ENCODE data around the genes PRDM2, TMEM51 and FHAD1.

- RRBS, 2 experiments: no CpG with 5 or more reads among the region's 31 CpGs
CAGE:
- cytosol, long polyA minus RNA: no peak
- cytosol, long polyA plus RNA: start-site peak on the minus strand at chr1:12619046-12619150, 306 and 354 reads in 2 replicates
- long polyA plus RNA: start-site peak on the minus strand at chr1:12619044-12619150, 64 and 397 reads in 2 replicates
- nucleus, long polyA minus RNA: no peak
- nucleus, long polyA plus RNA: start-site peak on the minus strand at chr1:12619045-12619174, 600 and 517 reads in 2 replicates
Measured at GRCh38 chr1:12618956-12619803, 1.2 kb upstream of the DHRS3 start.

- RRBS, 2 experiments: 84 to 87% methylated on average over 40 to 45 of the region's 115 CpGs
CAGE:
- cytosol, long polyA minus RNA: no peak
- cytosol, long polyA plus RNA: no peak
- long polyA plus RNA: no peak
- nucleus, long polyA minus RNA: no peak
- nucleus, long polyA plus RNA: no peak
Measured at GRCh38 chr1:13699878-13700755, at the start of gene PRDM2. PRDM2 (plus strand) TSS chr1:13700188.

GRCh38 chr1:13701355-13701820, 1.4 kb downstream of the PRDM2 start:
- RRBS, 2 experiments: no CpG with 5 or more reads among the region's 5 CpGs
CAGE:
- cytosol, long polyA minus RNA: no peak
- cytosol, long polyA plus RNA: no peak
- long polyA plus RNA: no peak
- nucleus, long polyA minus RNA: no peak
- nucleus, long polyA plus RNA: no peak

DNA sequence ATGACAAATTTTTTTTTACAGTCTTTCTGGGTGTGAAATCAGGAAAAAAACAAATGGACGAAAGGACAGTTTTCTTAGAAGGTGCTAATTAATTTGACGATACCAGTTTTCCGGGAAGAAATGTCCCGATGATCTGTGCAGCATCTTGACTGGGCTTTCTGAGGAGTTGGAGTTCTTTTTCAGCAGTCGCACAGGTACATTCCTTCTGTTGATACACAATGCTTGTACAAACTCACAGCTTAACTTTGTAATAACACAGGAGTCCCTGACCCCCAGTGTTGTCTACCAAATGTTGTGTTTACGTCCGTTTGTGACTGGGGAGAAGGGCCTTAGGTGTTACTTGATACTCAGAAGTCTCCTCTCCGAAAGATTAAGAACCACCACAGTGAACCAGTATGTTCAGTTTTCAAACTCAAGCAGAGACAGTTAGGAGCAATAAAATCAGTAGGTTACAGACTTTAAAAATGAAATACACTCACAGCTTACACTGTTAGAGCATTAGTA, 61.4 kb downstream of the PRDM2 start:
- RRBS, 2 experiments: no CpG with 5 or more reads among the region's 8 CpGs
CAGE:
- cytosol, long polyA minus RNA: no peak
- cytosol, long polyA plus RNA: no peak
- long polyA plus RNA: no peak
- nucleus, long polyA minus RNA: no peak
- nucleus, long polyA plus RNA: no peak

DNA sequence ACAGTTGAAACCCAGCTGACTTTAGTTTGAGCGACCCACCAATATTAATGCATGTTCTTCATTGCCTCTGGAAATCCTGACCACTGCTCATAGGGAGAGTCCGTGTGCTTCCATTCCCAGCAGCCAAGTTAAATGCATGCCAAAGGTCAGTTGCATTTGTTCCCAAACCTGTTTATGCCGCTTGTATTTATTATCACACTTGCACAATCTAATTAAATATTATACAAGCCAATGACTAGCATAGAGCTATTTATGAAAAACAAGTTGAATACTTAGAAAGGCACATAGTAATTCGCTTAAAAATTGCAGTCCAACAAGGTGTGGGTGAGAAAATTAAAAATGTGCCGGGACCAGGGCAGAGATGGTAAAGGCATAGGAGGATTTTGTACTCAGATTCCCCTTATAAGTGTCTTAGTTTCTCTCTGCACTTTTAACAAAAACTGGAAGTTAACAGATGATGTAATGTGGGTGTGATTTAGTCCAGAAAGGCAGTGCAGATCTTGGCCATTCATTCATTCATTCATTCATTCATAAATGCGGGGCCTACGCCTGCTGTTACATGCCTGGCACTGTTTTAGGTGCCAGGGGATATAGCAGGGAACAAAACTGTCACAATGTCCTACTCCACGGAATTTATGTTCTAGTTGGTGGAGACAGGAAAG, 99.7 kb downstream of the PRDM2 start:
- RRBS, 2 experiments: no CpG with 5 or more reads among the region's 8 CpGs
CAGE:
- cytosol, long polyA minus RNA: no peak
- cytosol, long polyA plus RNA: no peak
- long polyA plus RNA: no peak
- nucleus, long polyA minus RNA: no peak
- nucleus, long polyA plus RNA: no peak

DNA sequence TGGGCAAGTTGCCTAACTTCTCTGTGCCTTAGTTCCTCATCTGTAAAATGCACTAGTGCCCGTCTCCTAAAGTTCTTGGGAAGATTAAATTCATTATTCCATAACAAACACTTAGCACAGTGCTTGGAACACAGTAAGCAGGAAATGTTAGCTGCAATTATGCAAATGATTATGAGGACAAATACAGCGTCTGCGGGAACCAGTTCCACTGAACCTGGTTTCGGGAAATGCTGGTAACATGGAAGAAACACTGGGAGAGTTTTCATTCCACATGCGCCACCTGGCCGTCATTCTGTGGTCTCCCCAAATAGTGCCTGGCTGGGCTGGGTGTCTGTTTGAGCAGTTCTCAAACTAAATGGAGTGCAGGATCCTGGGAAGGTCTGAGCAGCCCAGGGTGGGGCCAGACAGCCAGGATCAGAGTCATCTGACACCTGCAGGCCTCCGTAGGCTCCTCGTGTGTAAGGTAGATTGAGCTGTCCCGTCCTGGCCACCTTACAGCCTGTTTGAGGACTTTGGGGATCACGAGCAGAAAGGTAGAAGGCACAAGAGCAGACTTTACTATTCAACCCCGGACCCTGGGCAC, 101.7 kb downstream of the PRDM2 start:
- RRBS, 2 experiments: no CpG with 5 or more reads among the region's 11 CpGs
CAGE:
- cytosol, long polyA minus RNA: no peak
- cytosol, long polyA plus RNA: no peak
- long polyA plus RNA: no peak
- nucleus, long polyA minus RNA: no peak
- nucleus, long polyA plus RNA: no peak

GRCh38 chr1:13892524-13893344, 192.7 kb downstream of the PRDM2 start:
- RRBS, 2 experiments: 8 to 10% methylated on average over 35 to 36 of the region's 63 CpGs
CAGE:
- cytosol, long polyA minus RNA: no peak
- cytosol, long polyA plus RNA: no peak
- long polyA plus RNA: no peak
- nucleus, long polyA minus RNA: no peak
- nucleus, long polyA plus RNA: no peak

GRCh38 chr1:14089719-14090174, 389.8 kb downstream of the PRDM2 start:
- RRBS, 2 experiments: no CpG with 5 or more reads among the region's 2 CpGs
CAGE:
- cytosol, long polyA minus RNA: no peak
- cytosol, long polyA plus RNA: no peak
- long polyA plus RNA: no peak
- nucleus, long polyA minus RNA: no peak
- nucleus, long polyA plus RNA: no peak

- RRBS, 2 experiments: 0% methylated on average over 1 of the region's 12 CpGs; no CpG with 5 or more reads in 1 of the 2 experiments
CAGE:
- cytosol, long polyA minus RNA: no peak
- cytosol, long polyA plus RNA: no peak
- long polyA plus RNA: no peak
- nucleus, long polyA minus RNA: no peak
- nucleus, long polyA plus RNA: no peak
Measured at GRCh38 chr1:14733637-14734056, 135.2 kb downstream of the KAZN start.

- RRBS, 2 experiments: no CpG with 5 or more reads among the region's 2 CpGs
CAGE:
- cytosol, long polyA minus RNA: no peak
- cytosol, long polyA plus RNA: no peak
- long polyA plus RNA: no peak
- nucleus, long polyA minus RNA: no peak
- nucleus, long polyA plus RNA: no peak
Measured at GRCh38 chr1:14742096-14742466, 143.6 kb downstream of the KAZN start.

GRCh38 chr1:15116958-15117812, 36.4 kb upstream of the TMEM51 start:
- RRBS, 2 experiments: no CpG with 5 or more reads among the region's 15 CpGs
CAGE:
- cytosol, long polyA minus RNA: no peak
- cytosol, long polyA plus RNA: no peak
- long polyA plus RNA: no peak
- nucleus, long polyA minus RNA: no peak
- nucleus, long polyA plus RNA: no peak

GRCh38 chr1:15153339-15153860, at the start of gene TMEM51:
TMEM51 (plus strand) TSS chr1:15153747.
- RRBS, 2 experiments: 1 to 3% methylated on average over 25 of the region's 52 CpGs
CAGE:
- cytosol, long polyA minus RNA: start-site peak on the plus strand at chr1:15153733-15153805, 27 reads
- cytosol, long polyA plus RNA: no peak
- long polyA plus RNA: no peak
- nucleus, long polyA minus RNA: no peak
- nucleus, long polyA plus RNA: no peak

- RRBS, 2 experiments: no CpG with 5 or more reads among the region's 9 CpGs
CAGE:
- cytosol, long polyA minus RNA: no peak
- cytosol, long polyA plus RNA: no peak
- long polyA plus RNA: no peak
- nucleus, long polyA minus RNA: no peak
- nucleus, long polyA plus RNA: no peak
Measured at GRCh38 chr1:15173915-15174492, 20.5 kb downstream of the TMEM51 start.

GRCh38 chr1:15189756-15190535, 36.4 kb downstream of the TMEM51 start:
- RRBS, 2 experiments: no CpG with 5 or more reads among the region's 9 CpGs
CAGE:
- cytosol, long polyA minus RNA: no peak
- cytosol, long polyA plus RNA: no peak
- long polyA plus RNA: no peak
- nucleus, long polyA minus RNA: no peak
- nucleus, long polyA plus RNA: no peak

DNA sequence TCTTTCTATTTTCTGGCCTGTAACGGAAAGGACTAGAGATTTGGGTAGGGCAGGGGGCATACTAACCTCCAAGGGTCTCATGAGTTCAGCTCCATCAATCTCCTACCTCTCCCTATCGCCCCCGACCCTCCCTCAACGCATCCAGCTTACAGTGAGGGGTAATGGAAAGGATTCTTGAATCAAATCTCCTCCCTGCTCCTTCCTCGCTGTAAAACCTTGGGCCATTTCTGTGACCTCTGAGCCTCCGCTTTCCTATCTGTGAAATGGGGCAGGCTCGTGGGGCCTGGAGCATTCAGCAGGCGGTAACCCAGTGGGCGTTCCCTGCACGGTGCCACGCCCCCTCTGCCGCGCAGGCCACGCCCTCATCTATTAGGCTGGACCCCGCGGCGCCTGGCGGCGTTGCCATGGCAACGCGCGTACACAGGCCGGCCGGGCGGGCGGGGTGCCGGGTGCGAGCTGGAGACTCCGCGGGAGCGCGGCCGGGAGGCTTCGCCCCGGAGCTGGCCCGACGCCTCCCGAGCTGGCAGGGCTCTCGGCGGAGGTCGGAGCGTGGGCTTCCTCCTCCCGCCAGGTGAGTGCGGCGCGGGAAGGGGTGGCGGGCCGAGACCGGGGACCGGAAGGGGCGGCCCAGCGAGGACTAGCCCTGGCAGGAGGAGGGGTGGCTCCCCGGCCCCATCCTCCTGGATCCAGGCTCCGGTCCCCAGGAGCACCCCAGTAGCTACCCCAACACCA, at the start of gene FHAD1:
FHAD1 (plus strand) TSS at position 399 of the 732 bp plus-strand sequence.
- RRBS, 2 experiments: 24 to 29% methylated on average over 5 to 9 of the region's 54 CpGs
CAGE:
- cytosol, long polyA minus RNA: no peak
- cytosol, long polyA plus RNA: no peak
- long polyA plus RNA: no peak
- nucleus, long polyA minus RNA: no peak
- nucleus, long polyA plus RNA: no peak

DNA sequence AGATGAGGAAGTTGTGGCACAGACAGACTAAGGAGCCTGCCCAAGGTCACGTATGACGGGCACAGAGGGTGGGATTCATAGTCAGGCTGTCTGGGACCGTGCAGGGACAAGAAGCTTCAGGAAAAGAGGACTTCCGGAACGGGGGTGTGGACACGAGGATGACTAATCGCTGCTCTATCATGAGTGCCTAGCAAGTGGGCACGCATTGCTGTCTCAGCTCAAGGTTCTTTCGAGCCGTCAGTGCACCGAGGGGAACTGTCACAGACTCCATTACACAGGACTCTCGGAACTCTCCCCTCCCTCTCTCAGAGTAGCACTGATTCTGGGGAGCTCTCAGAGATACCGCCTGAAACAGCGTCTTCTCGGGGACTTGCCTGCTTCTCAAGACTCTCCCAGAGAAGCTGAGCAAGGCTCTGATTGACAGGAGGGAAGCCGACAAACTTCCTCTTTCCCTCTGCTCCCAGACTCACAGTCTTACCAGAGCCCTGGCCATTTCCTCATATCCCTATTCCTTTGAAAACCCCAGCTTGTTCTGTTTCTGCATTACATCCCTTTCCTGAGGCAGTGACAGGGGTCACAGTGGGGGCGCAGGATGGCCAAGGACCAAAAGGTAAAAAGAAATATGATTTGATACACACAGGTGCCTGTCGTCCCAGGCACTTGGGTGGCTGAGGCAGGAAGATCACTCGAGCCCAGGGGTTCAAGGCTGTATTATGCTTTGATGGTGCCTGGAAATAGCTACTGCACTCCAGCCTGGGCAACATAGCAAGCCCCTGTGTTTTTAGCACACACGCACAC, 14.4 kb downstream of the FHAD1 start:
- RRBS, 2 experiments: no CpG with 5 or more reads among the region's 20 CpGs
CAGE:
- cytosol, long polyA minus RNA: no peak
- cytosol, long polyA plus RNA: no peak
- long polyA plus RNA: no peak
- nucleus, long polyA minus RNA: no peak
- nucleus, long polyA plus RNA: no peak

DNA sequence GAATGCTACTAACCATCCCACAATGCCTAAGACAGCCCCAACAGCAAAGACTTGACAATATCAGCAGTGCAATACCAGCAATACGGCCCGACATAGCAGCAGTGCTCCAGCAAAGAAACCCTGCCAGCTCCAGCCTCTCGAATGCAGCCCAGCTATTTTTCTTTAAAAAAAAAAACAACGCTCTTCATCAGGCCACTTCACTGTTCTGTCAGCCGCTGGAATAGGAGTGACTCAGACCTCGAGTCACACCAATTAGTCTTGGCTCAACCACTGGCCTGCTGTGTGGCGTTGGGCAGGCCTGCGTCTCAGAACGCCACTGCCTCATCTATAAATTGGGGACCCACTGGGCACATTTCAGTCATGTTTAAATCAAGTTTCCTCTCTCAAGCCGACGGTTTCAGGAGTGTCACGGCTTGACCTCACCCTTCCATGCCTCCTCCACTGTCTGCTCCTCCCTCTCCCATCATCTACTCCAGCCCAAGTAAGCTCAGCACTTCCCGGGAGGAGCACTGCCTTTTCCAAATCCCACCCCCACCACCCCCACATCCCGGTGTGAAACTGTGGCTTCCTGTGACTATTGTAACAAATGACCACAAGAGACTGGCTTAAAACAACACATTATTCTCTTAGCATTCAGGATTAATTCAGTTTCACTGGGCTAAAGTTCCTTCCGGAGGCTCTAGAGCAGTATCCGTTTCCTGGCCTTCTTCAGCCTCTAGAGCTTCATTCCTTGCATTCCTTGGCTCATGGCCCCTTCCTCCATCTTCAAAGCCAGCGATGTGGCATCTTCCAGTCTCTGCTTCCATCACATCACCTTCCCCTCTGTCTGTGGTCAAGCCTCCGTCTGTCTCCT, 71.9 kb upstream of the EFHD2 start:
- RRBS, 2 experiments: 37 to 50% methylated on average over 1 to 2 of the region's 18 CpGs
CAGE:
- cytosol, long polyA minus RNA: no peak
- cytosol, long polyA plus RNA: no peak
- long polyA plus RNA: no peak
- nucleus, long polyA minus RNA: no peak
- nucleus, long polyA plus RNA: no peak

GRCh38 chr1:15341986-15342327, 67.7 kb upstream of the EFHD2 start:
- RRBS, 2 experiments: no CpG with 5 or more reads among the region's 5 CpGs
CAGE:
- cytosol, long polyA minus RNA: no peak
- cytosol, long polyA plus RNA: no peak
- long polyA plus RNA: no peak
- nucleus, long polyA minus RNA: no peak
- nucleus, long polyA plus RNA: no peak

DNA sequence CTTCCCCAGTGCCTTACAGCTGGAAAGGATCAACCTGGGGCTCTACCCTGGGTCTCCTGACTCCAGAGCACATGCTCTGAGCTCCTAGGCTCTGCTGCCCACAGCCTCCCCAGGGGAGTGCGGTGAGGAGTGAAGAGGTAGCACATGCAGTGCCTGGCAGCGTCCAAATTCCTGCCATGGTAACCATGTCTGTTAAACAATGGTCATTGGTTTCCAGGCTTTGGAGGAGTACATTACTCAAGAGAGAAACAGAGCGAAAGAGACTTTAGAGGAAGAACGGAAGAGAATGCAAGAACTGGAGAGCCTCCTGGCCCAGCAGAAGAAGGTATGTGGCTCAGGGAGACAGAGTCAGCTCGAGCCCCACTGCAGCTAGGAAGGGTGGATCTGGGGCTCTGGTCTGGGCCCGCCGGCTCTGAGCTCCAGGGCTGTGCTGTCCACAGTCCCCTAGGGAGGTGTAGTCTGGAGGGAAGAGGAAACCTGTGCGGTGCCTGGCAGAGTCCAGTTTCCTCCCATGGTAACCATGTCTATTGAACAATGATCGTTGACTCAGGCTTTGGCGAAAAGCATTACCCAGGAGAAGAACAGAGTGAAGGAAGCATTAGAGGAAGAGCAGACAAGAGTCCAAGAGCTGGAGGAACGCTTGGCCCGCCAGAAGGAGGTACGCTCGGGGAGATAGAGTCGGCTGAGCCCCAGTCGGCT, 64.7 kb upstream of the EFHD2 start:
- RRBS, 2 experiments: no CpG with 5 or more reads among the region's 16 CpGs
CAGE:
- cytosol, long polyA minus RNA: no peak
- cytosol, long polyA plus RNA: no peak
- long polyA plus RNA: no peak
- nucleus, long polyA minus RNA: no peak
- nucleus, long polyA plus RNA: no peak

GRCh38 chr1:15370697-15371769, 38.7 kb upstream of the EFHD2 start:
- RRBS, 2 experiments: no CpG with 5 or more reads among the region's 25 CpGs
CAGE:
- cytosol, long polyA minus RNA: no peak
- cytosol, long polyA plus RNA: no peak
- long polyA plus RNA: no peak
- nucleus, long polyA minus RNA: no peak
- nucleus, long polyA plus RNA: no peak